ENCODE measurements around a stretch of chr2.

DNA sequence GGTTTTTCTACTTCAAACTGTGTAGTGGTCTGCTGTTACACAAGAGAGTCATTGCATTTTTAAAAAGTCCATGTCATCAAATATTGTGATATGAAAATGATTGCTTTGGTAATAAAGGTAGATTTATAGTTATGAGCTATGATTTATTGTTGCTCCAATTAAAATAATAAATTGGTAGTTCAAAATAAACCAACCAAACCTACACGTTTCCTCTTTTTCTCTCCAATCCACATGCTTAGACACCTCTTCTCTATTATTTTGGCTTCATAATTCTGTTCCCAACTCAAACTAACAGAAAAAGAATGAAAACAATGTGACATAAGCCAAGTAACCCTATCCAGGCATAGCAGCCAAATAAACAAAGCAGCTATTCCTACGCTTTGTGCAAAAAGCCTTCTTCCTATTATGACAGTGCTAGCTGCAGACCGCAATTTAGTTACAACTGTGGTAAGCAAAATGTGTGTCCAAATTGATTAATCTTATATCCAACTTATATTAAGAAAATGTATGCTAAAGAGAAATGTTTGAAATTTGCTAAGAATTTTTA is 20.7 kb upstream of the TANK start:
- PRO-cap: no peak

- PRO-cap: no peak
Observed at GRCh38 chr2:161162500-161163470, 2.6 kb downstream of the TANK start.

- PRO-cap: no peak
Observed at GRCh38 chr2:161988665-161988928, 85.4 kb downstream of the DPP4 start.

DNA sequence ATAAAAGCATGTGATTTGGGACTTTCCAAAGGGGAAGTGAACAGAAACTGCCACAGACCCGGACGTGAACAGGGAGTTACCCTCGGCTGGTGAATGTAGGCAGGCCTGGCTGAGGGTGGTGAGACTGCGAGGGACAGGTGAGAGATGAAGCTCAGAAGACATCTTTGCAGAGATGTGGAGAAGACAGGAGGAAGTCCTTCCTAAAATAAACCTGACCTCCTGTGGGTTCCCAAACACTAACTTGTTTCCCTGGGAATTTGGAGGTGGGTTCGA is 415 bp upstream of the IFIH1 start:
- PRO-cap: no peak

DNA sequence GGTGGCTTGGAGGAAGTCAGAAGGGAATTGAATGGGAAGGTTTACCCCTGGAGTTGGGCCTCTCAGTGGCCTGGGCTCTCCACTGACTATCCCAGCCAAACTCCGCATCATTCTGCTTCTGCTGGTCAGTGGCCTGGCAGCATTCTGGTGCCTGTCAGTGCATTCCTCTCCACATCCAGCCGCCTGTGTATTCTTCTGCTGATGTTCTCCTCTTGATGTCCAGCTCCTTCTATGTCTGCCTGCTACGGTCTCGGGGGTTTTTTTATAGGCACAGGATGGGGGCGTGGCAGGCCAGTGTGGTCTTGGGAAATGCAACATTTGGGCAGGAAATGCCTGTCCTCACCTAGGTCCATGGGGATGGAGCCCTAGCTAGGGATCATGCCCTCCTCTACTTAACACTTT is 10.4 kb upstream of the IFIH1 start:
- PRO-cap: no peak

DNA sequence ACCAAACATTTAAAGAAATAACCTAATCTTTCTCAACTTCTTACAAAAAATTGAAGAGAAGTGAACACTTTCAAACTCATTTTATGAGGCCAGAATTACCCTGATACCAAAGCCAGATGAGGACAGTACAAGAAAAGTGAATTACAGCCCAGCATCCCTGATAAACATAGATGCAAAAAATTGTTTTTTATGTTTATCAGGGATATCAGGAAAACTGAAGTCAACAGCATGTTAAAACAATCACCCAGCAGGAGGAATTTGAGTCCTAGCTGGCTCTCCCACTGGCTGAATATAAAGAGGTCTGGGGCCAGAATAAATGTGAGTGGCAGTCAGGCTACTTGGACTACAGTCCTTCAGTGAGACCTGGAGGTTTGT is 105.4 kb upstream of the KCNH7 start:
- PRO-cap: no peak

DNA sequence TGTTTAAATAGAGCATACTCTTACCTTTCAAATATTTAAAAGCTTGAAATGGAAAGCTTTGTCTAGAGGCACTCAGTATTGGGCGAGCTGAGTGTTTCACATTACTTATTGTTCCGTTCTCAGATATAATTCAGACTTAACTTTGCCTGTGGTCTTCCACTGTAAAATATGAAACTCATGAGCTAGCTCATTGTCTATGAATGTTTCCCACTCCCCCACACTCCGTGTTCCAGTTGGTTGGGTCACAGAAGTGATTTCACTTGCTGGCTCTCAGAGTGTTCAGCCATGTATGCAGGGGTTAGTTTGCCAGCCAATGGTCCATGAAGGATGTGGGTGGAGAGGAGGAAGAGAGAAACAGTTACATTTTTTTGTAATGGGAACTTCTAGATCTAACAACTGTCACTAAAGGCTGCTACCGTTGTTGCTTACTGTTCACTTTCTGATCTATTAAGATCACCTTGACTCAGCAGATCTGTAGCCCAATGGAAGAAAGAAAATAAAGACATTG is 279.5 kb upstream of the FIGN start:
- PRO-cap: unidirectional peak, minus-strand start at position 170 of the sequence

DNA sequence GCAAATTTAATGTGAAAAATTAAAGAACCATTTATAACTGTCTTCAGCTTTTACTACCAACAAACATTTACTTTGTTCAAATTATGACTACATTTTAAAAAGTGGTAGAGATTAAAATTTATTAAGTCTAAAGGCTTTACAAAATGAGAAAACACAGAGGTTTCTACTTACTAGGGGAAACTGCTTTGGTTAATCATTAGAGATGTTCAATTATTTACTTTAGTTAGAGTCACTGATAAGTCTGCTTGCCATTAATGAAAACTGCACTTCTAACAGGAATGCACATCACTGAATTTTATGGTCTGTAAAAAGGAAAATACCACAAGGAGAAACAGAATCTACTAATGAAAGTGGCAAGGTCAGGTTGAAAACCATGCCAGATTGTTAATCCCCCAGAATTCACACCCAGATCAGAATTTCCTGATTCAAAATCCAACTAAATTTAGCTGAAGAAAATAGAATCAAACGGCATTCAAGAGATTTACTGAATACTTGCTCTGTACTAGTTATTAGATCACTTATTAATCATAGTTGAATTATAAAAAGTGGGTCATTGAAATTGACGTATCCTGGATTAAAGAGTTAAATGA is 90.5 kb upstream of the GRB14 start:
- PRO-cap: no peak

GRCh38 chr2:164714454-164714814 is 93.2 kb upstream of the GRB14 start:
- PRO-cap: no peak

DNA sequence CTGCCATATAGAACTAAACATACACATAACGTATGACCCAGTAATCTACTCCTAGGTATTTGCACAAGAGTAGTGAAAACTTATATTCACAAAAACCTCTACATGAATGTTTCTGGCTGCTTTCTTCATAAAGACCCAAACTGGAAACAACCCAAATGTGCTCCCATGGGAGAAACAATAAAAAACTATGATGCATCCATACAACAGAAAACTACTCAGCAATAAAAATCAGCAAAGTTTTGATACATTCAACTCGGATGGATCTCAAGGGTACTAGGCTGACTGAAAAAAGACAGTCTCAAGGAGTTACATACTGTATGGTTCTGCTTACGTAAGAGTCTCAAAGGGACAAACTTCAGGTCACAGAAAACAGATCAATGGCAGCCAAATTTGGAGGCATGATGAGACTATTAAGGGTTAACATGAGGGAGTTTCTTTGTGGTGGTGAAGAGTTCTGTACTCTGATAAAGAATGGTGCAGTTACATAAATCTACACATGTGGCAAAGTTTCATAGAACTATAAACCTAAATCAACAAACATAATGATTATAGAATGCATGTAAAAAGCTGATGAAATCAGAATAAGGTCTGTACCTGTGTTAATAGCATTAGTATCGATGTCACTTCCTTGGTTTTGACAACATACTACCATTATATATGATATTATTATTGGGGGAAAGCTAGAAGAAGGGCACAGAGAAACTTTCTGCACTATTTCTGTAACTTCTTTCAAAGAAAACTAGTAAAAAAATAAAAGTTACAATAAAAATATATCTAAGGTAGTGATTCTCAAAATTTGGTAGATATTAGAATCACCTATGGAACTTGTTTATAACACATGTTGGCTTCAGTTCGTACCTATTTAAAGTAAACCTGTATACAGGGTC is 81.4 kb downstream of the COBLL1 start:
- PRO-cap: no peak

DNA sequence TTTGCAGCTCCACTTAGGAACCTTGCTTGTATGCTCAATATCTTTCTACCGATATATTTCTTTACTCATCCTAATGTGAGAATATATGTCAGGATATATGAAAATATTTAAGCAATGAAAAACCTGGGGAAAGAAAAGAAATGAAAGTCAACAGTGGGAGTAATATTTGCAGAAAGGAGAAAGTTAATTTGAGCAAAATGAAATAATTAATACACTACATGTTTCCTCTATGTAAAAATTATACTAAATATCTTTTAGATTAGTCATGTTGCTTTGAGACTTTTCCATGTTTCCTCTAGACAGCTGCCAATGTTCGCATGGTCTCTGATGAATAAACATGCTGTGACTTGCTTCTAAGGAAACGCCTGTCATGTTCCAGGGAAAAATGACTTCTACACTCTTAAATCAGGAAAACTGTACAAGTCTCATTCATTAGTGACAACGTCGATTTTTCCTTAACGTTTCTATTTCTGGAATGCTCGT is 1.8 kb downstream of the COBLL1 start:
- PRO-cap: unidirectional peak, plus-strand start at position 309 of the sequence

GRCh38 chr2:164920346-164920863 is 34.9 kb downstream of the SLC38A11 start:
- PRO-cap: no peak

- PRO-cap: no peak
Observed at GRCh38 chr2:165904579-165904968, 49.0 kb downstream of the TTC21B start.

GRCh38 chr2:166090502-166090762 is 37.4 kb downstream of the SCN1A start:
- PRO-cap: no peak

DNA sequence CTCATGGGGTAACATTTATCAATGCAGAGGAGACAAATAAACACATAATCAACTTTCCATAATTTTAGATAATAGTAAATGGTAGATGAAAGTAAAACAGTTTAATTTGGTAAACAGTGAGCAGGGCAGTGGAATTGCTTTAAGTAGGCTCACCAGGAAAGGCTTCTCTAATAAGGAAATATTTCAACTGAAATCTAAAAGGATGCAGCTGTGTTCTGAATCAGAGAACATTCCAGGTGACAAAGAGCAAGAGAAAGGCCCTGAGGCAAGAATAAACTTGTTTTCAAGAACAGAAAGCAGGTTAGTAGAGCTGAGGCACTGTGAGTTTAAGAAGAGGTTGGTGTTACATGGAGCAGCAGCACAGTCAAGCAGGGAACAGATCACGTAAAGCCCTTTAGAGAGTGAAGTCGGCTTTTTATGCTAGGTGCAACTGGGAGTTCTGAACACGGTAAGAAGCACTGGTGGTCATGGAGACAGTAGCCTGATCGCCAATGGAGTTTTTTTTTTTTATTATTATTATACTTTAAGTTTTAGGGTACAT is 57.0 kb upstream of the SCN1A start:
- PRO-cap: no peak

GRCh38 chr2:166239412-166239956 is 111.7 kb upstream of the SCN1A start:
- PRO-cap: no peak

GRCh38 chr2:166388324-166388963 is 12.7 kb upstream of the SCN9A start:
- PRO-cap: no peak

DNA sequence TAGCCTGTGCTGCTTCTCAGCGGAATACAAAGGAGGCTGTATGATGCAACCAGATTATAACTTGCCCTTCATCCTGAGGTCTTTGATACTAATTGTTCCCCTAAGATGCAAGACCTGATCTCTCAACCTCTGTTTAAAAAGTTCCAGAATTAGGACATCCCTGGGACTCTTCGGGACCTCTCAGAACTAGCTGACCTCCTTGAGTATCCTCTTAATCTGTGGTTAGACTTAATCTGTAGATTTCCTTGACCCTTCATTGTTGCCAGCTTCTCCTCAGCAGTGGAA is 8.1 kb downstream of the SCN7A start:
- PRO-cap: no peak

DNA sequence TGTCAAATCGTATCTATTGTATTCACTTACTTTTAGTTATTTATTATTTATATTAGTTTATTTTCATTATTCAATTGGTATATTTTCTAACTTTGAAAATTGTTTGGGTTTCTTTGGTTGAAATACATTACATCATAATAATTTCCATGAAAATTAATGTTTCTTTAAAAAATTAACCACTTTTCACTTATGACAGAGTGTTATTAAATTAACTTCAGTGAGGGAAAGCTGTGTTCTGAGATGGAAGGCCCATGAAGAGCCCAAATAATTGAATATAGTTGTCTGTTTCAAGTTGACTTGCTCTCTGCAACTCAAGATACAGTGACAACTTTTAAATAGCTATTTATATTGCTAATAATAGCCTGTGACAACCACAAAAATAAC is 167.2 kb upstream of the SCN7A start:
- PRO-cap: no peak

DNA sequence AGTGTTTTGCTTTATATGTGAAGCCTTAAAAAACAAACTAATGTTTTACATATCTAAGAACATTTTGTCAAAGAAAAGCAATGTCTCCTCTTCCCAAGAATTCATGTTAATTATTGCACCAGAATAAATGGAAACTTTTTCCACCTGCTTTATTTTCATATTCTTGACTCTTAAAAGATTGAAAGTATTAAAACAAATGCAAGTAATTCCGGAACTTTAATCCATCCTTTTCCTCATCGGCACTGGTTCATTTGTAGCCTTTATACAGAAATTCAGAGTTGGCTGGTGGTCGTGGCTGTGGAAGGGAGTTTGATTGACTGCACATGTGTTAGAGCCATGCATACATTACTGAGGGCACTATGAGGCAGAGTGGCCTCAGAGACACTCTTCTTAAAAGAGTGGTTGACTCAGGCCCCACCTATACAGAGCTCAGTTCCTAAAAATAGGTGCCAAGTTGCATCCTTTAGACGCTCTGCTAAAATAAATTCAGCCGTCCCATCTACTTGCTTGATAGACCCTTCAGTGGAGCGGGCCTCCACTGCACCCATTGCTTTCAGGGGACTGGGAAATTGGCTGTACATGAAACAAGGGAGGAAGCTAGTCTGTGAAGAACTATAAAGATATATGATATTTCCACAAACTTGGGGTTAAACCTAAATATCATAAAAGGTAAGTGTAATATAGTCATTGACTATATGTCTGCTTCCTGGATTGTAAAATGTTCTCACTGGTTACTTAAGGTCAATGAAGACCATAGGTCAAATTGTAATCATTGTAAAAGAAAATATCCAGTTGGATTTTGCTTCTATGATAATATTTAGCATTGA is 105.7 kb upstream of the B3GALT1 start:
- PRO-cap: no peak

All from fallopian tube (tissue), 1 donor.